WTC11 (cell line): ENCODE measurements around a stretch of chr10.

GRCh38 chr10:91223664-91223998 is 3.2 kb downstream of the PCGF5 start:
- PRO-cap, result no peak

- PRO-cap, result bidirectional peak, plus-strand start at chr10:91298524, minus-strand start at chr10:91298360
Observed at GRCh38 chr10:91298134-91298794, 77.8 kb downstream of the PCGF5 start.

DNA sequence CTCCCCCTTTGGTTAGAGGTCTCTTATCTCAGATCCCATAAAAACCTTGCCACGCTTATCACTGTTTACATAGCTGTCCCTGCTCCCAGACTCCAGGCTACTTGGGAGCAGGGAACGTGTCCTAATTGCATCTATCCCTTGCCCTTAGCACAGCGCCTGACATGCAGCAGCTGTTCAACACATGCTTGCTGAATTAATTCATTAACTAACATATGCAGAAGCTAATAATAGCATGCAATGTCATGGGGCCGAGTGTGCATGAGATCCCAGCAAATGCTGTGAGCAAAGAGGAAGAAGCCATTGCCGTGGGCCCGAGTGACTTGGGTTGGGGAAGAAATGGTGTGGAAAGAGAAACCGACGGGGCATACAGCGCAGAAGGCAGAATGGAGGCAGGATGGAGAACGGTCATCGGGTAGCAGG is 41.4 kb downstream of the PPP1R3C start:
- PRO-cap, result no peak

DNA sequence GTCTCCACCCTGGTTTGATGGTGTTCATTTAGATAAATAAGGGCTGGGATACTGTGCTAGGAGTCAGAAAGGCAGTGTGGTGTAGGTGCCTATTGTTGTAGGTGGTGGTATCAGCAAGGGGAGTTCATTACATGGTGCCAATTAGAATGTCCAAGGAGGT is 18.9 kb downstream of the PPP1R3C start:
- PRO-cap, result no peak

GRCh38 chr10:91796081-91796636 is 2.1 kb upstream of the TNKS2 start:
- PRO-cap, result unidirectional peak, plus-strand start at chr10:91796538

GRCh38 chr10:91800834-91801289 is 2.6 kb downstream of the TNKS2 start:
- PRO-cap, result no peak

DNA sequence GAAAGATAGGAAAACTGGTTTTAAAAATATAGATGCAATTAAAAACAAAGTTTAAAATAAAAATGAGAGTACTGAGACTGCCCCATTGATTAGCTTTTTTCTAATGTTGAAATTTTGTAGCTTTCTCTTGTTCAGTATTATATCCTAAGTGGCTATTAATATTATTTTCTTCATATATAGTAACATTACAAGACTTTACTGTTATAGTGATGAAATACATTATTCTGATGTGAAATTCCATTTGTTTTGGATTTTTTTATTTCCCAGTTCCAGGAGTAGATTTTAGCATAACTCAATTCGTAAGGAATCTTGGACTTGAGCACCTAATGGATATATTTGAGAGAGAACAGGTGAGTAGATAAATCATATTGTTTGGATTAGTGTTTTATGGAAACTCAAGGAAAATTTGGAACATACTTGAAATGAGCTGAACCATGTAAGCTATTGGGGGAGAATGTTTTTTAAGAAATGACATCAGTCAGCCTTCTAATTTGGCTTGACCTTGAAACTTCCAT is 51.1 kb downstream of the TNKS2 start:
- PRO-cap, result no peak

- PRO-cap, result no peak
Observed at GRCh38 chr10:91957054-91957456, 33.5 kb downstream of the BTAF1 start.

GRCh38 chr10:92006262-92006769 is 82.7 kb downstream of the BTAF1 start:
- PRO-cap, result no peak

DNA sequence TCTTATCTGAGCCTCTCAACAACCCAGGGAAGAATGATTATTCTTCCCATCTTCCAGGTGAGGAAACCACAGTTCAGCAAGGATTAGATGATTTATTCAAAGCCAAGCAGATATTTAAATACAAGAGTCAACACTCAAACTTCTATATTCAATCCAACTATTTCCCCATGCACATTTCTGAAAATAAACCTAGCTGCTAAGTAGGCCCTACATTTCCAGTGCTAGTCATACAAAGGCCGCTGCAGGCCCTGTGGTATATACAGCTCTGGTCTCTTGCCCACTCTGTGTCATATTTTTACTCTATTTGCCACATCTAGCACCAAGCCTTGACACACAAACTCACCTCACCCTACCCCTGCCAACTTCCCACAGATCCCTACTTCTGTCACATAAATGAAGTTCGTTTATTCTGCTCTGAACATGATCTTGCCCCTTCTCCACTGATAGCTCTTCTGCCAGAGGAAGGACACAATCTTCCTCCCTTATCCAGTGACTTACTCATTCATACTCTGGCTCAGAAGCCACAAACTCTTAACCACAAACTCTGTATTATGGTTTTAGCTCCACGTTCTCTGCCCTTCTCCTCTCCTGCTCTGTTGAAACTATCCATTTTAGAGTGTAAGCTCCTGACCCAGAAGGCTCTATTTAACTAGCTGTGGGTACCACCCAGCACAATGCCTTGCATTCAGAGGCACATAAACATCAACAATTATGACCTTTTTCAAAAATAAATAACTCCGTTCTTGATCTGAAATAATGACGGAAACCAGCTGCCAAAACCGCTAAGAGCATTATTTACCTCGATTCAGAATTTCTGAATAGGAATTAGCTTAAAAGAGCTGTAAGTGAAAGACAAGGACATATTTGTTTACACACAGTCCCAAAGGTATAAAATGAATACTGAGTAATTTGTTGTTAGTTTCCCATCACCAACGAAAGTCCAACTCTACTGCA is 180.6 kb downstream of the CPEB3 start:
- PRO-cap, result no peak

GRCh38 chr10:92192169-92192847 is 98.6 kb downstream of the CPEB3 start:
- PRO-cap, result no peak

DNA sequence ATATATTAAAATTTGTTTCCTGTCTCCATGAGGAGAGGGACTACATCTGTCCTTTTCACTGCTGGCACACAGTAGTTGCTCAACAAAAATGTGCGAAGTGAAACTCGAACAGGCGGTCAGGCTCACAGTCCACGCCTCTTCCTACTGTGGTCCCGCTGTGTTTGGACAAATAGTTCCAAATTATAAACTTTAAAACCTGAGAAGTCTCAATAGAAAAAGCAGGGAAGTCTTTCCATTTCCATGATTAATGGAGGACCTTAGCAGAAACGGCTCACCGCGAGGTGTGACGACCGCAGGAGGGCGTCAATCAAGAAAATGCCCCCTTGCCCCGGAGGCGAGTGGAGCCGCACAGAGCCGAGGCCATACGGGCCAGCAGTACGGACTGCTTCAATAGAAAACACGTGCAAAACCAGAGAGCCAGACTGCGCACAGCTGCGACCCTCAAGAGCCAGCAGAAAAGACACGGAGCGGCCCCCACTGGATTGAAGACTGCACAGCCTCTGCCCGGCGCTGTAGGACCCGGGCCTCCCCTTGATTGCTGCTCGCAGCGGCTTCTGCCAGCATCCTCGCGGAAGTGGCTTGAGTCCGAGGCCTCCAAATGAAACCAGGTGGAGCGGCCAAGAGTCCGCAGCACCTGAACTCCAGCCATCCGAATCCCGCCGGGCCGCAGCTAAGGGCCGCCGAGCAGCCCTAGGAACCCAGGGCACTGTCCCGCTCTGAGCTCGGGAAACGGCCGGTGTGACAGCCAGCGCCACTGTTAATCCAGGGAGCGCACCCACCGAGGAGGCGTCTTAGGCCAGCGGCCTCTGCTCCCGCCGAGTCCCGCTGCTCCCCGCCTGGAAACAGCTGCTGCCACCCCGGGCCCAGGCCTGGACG is 847 bp upstream of the HHEX start:
- PRO-cap, result bidirectional peak, plus-strand start at position 597 of the sequence, minus-strand start at position 576 of the sequence

- PRO-cap, result no peak
Observed at GRCh38 chr10:92695060-92695834, 5.5 kb downstream of the HHEX start.

GRCh38 chr10:92826551-92827116 is 21.7 kb upstream of the EXOC6 start:
- PRO-cap, result no peak

GRCh38 chr10:92828896-92829760 is 19.2 kb upstream of the EXOC6 start:
- PRO-cap, result no peak

DNA sequence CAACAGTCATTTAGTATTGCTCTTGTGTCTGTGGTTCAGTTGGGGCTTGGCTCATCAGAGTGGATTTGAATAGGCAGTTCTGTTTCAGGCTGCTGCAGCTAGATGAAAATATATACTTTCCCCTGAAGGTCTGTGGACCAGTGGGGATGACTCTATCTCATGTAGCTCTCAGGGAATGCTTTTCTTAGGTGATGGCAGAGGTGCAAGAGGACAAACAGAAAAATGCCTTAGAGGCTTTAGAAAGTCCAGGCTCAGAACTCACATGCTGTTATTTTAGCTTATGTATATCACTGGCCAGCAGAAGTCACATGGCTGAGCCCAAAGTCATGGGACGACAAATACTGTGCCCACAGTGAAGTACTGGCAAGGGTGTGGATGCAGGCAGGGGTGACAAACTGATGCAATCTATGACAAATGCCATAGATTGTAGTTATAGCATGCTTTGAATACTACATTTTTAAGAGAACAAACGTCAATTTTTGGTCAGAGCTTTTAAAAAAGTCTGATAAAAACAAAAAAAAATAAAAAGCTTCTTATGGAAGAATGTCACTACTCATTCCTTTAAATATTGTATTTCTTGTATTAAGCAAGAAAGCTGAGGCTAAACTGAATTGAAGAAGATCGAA is 15.0 kb upstream of the EXOC6 start:
- PRO-cap, result no peak

- PRO-cap, result no peak
Observed at GRCh38 chr10:93363955-93364449, 118.1 kb downstream of the MYOF start.

- PRO-cap, result no peak
Observed at GRCh38 chr10:93376637-93377531, 105.2 kb downstream of the MYOF start.

DNA sequence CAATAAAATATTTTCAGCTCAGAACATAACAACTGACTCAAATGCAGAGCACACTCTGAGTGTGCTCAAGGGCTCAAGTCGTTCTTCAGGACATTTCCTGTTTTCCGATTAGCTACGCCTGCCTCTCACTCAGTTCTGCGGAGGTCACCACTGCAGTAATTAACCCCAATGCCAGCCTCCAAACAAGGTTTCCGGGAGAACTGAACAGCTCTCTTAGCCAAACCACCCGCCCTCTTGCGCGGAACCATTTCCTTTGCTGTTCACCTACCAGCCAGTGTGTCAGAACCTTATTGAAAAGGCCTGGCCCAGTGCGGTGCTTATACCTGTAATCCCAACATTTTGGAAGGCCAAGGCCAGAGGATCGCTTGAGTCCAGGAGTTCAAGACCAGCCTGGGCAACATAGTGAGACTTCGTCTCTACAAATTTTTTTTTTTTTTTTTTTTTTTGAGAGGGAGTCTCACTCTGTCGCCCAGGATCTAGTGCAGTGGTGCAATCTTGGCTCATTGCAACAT is 19.1 kb downstream of the MYOF start:
- PRO-cap, result no peak

DNA sequence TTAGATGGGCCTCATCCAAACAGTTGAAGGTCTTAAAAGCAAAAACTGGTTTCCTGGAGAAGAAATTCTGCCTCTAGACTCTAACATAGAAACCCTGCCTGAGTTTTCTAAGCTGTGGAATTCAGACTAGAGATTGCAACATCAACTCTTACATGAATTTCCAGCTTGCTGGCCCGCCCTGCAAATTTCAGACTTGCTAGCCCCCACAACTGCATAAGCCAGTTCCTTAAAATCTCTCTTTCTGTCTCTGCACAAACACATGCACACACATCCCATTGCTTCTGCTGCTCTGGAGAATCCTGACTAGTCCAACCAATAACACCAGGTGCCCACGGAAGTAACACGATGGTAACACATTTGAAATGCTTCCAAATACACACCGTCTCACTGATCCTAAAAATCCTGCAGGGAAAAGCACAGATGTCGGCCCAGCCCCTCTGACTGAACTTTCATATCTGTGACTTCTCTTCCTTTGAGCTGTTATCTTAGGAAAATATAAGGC is 18.0 kb downstream of the MYOF start:
- PRO-cap, result no peak